Foreskin keratinocyte (primary cell): ENCODE measurements around the genes FRMD1 and WDR27.

DNA sequence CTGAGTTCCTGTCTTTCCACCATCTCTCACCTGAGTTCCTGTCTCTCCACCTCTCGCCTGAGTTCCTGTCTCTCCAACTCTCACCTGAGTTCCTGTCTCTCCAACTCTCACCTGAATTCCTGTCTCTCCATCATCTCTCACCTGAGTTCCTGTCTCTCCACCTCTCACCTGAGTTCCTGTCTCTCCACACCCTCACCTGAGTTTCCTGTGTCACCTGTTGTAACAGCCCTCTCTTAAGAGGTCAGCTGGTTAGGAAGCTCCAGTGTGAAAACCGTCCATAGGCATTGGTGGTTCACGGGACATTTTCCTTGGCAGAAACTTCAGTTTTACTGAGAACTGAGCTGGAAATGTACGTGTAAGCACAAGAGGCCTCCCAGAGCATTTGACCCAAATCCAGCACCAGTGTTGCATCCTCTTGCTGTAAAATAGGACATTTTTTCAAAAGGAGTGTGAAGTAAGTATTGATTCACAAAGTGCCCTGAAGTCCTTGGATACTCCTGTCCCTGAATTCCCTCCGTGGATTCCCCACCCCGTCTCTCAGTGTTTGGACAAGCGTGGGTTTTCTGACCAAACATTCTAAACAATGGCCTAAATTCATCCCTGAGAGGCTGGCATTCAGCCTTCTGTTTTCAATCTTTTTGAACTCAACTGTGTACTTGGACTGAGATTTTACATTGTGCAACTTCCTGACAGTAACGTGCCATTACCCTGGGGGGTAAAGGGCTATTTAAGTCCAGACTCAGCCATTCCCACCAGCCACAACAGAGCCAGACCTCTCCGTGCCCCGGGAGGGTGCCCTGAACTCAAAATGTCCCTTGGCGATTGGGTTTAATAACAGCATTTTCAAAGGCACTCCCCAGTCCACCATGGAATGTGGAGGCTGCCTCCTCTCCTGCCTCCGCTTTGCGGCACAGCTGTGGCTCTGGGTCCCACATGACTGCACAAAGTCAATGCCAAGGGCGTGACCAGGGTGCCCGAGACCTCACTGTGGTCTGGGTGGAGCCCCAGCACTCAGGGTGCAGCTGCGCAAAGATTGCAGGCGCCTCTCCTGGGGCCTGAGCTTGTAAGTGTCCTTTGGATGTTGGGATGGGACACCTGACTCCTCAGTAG is 92.8 kb upstream of the AFDN start:
- RAMPAGE, total RNA: no peak

DNA sequence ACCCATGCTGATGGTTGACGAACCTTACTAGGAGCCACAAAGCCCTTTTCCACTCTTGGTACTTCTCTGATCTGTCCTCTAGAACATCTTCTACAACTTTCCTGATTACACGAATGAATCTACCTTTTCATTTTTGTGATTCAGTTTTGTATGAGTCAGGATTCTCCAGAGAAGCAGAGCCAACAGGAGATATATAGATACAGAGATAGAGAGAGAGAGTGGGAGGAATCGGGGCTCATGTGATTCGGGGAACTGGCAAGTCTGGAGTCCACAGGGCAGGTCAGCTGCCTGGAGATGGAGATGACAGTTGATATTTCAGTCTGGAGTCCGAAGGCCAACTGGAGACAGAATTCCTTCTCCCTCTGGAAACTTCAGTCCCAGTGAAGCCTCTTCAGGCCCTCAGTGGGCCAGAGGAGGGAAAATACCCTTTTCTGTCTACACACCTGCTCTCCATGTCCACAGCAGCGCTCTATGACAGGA is 44.1 kb upstream of the AFDN start:
- RAMPAGE, total RNA: no peak

- RAMPAGE, total RNA: no peak
Measured at GRCh38 chr6:167824524-167824899, 2.2 kb upstream of the AFDN start.

GRCh38 chr6:167855359-167856389 is 29.0 kb downstream of the AFDN start:
- RAMPAGE, total RNA: no peak

- RAMPAGE, total RNA: no peak
Measured at GRCh38 chr6:167856771-167857321, 30.1 kb downstream of the AFDN start.

GRCh38 chr6:167928167-167928726 is 69.2 kb upstream of the KIF25 start:
- RAMPAGE, total RNA: no peak

GRCh38 chr6:168037089-168037808 is 39.8 kb downstream of the KIF25 start:
- RAMPAGE, total RNA: no peak

DNA sequence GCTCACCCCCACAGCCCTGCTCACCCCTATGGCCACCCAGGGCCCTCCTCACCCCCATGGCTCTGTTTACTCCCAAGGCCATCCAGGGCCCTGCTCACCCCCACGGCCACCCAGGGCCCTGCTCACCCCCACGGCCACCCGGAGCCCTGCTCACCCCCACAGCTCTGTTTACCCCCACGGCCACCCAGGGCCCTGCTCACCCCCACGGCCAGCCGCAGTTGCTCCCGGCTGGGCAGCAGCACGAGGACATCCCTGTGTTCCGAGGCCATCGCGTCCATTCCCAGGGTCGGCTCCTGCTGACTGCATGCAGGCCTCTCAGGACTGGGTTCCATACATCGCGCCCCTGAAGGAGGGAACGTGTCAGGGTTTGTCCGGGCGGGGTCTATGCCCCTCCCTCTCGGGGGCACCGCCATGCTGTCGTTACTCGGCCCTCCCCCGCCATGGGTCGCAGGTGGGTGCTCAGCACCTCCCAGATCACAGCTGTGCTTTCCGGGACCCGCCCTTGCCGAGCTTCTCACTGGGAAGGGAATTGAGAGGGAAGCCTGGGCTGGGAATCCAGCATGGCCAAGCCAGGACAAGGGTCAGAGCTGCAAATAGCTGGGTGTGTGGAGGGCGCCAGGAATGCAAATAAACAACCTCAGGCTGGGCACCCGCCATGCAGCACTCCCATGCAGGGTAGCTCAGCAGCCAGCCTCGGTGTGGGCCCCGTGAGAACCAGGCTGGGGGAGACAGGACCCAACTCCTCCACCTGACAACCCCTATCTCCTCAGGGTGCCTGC is at the start of gene FRMD1:
FRMD1 (minus strand) TSS at position 531 of the 779 bp plus-strand sequence.
- RAMPAGE, total RNA: no peak

DNA sequence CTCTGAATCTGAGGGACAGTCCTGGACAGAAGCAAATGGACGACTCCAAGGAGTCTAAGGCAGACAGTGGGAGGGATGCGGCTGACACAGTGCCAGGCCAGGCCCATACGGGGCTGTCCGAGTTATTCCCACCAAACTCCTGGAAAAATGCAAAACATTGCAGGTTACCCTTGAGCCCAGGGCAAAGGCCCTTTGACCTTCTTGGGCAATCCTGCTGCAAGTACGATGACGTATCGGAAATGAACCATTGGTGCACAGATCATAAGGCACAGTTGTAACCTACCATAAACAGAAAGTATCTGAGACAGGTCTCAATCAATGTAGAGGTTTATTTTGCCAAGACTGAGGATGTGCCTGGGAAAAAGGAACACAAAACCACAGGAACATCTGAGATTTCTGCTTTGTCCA is 119.0 kb downstream of the DACT2 start:
- RAMPAGE, total RNA: no peak

GRCh38 chr6:168457359-168457897 is 16.4 kb downstream of the SMOC2 start:
- RAMPAGE, total RNA: no peak

- RAMPAGE, total RNA: no peak
Measured at GRCh38 chr6:168574433-168575447, 133.8 kb downstream of the SMOC2 start.

DNA sequence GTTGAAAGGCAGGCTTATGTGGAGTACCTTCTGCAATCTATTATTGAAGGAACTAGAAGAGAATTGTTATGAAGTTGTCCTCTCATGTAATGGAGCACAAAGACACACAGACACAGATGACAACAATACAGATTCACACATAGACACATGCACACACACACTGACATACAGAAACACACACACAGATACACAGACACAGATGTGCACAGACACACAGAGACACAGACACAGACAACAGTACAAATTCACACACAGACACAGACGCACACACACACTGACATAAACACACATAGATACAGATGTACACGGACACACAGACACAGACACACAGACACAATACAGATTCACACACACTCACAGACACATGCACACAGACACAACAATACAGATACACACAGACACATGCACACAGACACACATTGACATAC is 183.4 kb downstream of the SMOC2 start:
- RAMPAGE, total RNA: no peak

GRCh38 chr6:168666903-168667752 is 226.1 kb downstream of the SMOC2 start:
- RAMPAGE, total RNA: no peak

GRCh38 chr6:168784691-168785026 is 343.7 kb downstream of the SMOC2 start:
- RAMPAGE, total RNA: no peak

DNA sequence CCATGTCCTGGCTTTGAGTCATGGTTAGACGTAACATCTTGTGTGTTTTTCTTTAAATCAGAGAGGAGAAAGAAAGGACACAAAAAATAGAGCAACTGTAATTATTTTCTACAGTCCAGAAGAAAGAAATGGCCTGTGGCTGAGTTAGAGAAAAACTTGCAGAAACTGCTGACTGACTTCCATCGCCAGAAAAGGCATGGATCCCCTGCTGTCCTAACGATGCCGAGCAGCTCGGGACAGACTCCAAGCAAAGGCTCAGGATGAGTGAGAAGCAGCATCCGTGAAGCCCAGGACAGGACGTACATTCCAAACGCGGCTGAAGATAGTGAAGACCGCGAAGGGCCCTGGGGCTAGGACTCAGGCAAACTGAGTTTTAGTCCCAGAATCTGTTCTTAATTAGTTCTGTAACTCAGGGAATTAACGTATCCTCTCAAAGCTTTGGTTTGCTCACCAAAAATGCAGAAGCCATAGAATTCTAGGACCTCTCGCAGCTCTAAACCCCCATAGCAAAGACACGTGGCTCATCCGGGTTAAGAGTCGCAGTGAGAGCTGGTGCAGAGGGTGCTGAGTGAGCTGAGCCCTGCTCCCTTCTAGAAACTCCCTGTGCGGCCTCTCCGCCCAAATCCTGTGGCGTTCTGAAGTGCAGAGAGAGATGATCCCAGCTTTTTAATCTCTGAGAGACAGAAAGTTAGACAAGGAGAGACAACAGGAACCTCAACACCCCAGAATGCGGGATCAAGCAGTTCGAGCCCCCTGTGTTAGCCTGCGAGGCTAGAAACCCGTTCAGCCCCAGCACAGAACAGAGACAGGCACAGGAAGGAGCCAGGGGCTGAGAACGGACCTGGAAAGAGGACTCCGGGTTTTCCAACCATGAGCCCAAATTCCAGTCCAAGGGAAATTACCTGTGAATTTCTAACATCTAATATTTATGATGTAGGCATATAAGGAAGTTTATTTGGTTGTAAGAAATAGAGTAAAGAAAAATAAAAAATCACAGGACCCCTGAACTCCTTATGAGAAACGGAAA is 133.0 kb upstream of the THBS2 start:
- RAMPAGE, total RNA: no peak

DNA sequence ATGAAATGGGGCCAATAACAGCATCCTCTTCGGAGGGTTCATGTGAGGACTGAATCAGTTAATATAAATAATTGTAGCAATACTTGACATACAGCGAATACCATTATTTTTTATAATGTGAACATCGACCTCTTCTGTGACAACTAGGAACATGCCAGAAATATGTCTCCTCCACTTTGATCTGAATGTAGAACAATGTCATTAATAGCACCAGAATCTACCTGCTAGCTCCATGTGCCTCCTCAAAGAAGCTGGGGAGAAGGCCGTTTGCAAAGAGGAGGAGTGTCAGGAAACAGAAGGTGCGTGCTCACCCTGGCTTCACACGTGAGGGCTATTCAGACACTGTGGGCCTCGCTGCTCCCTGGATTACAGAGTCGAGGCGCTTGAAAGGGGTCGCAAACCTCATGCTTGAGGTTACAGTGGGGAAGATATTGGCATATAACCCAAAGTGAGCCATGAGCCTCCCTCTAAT is 214.7 kb downstream of the WDR27 start:
- RAMPAGE, total RNA: no peak

DNA sequence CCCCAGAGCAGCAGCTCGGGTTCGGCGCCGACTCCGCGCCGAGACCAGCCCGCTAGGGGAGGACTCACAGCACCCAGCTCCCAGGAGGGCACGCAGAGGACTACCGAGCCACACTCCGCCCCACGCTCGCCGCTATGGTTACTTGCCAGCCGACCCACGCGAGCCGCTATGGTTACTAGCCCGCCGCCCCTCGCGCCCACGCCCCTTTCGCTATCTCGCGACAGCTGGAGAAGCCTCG is at the start of gene WDR27:
WDR27 (minus strand) TSS at position 174 of the 238 bp plus-strand sequence.
- RAMPAGE, total RNA: no peak

GRCh38 chr6:169720761-169721259 is 3.5 kb downstream of the PHF10 start:
- RAMPAGE, total RNA: no peak

DNA sequence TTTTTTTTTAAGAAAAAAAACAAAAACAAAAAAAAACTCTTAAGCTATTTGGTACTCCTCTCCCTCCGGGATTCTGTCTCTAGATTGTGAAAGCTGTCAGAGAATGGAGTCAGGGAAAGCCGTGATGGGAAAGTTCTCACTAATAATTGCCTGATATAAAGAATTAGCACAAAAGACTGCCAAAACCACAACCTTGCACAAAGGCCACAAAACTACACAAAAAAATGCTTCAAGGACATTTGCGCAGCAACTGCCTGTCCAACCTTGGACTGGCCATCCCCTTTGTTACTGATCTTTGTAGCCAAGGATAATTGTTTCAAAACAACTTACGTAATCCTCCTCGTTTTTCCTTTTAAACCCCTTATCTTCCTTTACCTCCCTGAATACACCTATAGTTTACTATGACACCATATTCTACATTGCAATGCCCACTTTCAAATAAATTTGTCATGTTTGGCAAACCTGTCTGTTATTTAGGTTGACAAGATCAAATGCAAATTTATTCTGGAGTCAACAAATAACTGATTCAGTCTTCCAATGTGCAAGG is 1.4 kb upstream of the PHF10 start:
- RAMPAGE, total RNA: no peak

DNA sequence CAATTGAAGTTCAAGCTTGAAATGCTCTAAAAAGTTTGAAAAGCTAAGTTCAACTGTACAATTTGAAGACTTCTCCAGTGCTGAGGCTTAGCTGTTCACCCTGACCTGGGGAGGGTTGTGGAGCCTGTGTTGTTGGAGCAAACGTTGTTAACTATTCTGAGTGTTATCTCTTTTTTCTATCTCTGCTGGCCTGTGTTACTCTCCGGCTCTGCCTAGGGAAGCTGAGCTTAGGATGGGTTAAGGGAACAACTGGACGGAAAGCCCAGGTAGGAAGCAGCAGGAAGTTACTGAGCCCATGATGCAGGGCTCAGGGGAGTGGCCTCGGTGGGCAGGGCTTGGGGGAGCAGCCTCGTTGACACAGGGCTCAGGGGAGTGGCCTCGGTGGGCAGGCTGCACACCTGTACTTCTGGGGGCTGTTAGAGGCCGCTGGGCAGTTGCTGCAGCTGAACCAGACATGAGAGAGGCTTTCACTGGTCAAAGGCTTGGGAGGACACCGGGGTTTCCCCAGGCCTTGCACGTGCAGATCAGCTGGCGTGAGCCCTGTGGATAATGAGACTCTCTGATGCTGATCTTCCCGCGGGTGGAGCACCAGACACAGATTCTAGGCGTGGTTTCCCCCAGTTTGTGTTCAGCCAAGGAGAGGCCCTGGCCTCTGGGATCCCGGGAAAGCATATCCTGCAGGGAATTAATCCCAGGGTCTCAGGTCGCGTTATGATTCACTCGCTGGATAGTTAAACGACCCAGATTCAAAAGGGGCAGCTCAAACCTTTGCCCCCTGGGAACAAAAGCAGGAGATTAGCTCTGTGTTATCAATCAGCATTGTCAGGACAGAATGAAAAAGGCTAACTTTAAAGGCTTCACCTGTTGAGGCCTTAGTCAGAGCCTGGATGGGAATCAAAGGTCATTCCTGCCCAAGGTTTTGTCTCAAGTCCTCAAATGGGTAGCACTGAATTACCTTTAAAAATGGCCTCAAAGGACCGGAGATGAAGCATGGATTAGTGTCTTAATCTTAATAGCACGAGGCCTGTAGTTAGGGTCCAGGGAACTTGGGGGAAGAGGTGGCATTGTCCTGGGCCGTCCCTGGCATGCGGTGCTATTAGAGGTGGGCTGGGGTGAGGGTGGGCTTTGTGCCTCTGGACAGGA is 59.1 kb downstream of the ERMARD start:
- RAMPAGE, total RNA: no peak